Umbilical cord (tissue), 2 donors: ENCODE measurements around the gene SH2D6.

DNA sequence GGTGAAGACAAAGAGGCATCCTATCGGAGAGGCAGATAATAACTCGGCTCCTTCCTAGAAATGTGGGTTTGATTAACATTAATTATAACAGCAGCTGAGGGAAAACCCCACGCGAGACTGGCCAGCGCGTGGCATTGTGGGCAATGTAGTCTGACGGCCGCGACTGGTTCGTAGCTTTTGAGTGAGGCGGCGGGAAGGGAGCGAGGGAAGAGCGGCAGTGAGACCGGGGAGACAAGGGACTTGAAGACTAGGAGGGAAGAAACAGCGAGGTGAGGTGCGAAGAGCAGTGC is 267 bp upstream of the SUCLG1 start:
- RAMPAGE, long total RNA: no peak

GRCh38 chr2:84855773-84856088 is 25.2 kb downstream of the TRABD2A start:
- RAMPAGE, long total RNA: no peak

DNA sequence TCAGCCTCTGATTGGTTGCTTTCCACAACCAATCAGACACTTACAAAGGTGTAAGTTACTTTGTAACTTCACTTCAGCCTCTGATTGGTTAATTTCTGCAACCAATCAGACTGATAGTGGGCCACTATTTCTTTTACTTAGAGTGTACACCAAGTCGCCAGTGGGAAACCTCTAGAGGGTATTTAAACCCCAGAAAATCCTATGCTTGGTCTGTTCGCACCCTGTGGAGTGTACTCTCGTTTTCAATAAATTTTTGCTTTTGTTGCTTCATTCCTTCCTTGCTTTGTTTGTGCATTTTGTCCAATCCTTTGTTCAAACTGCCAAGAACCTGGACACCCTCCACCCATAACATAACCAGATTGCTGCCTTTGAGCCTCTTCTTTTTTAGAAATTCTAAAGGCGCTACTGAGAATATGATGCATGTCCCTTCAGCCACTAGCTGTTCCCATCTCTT is 19.5 kb downstream of the TMSB10 start:
- RAMPAGE, long total RNA: no peak

GRCh38 chr2:84941175-84941384 is 29.9 kb upstream of the KCMF1 start:
- RAMPAGE, long total RNA: no peak

- RAMPAGE, long total RNA: no peak
Observed at GRCh38 chr2:84971538-84971835, 526 bp downstream of the KCMF1 start.

DNA sequence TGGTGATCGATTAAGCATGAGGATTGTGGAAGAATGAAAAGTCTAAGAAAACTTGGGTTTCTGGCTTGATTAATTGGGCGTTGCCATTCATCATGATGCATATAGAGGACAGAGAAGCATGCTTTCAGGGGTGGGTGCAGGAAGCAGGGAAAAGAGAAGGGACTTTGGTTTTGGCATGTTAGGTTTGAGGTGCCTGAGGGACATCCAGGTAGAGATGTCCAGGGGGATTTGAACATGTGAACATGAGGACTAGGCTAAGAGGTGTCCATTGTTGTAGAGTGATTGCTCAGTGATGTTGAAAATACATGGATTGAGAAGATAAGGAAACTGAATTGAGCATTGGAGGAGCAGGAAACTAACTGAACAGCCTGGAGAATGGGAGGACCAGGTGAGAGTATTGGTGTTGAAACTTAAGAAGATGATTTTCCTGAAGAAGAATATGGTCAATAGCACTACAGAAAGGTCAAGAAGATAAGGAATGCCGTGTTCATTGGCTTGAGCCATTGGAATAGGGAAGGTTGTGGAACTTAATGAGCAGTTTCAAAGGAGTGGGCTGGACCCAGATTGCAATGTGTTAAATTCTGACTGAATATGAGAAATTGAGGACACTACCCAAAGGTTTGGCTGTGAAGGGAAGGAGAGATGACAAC is 18.8 kb downstream of the KCMF1 start:
- RAMPAGE, long total RNA: no peak

DNA sequence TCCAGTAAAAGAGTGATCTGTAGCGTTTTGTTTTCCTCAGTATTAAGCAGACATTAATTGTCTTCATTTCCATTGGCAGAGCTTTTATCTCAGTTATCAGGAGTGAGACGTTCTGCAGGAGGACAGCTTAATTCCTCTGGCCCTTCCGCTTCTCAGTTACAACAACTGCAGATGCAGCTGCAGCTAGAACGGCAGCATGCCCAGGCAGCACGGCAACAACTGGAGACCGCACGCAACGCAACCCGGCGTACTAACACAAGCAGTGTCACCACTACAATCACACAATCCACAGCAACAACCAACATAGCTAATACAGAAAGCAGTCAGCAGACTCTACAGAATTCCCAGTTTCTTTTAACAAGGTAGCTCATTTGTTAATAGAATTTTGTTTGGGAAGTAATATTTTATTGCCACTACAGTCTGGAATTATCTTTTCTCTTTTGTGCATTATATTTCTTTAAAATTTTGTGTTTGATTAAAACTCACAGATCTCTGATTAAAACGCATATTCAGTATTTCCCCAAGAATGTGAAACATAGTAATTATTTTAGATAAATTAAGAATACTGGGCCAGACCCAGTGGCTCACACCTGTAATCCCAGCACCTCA is 78.4 kb downstream of the KCMF1 start:
- RAMPAGE, long total RNA: no peak

- RAMPAGE, long total RNA: no peak
Observed at GRCh38 chr2:85053853-85054306, 79.3 kb upstream of the TCF7L1 start.

DNA sequence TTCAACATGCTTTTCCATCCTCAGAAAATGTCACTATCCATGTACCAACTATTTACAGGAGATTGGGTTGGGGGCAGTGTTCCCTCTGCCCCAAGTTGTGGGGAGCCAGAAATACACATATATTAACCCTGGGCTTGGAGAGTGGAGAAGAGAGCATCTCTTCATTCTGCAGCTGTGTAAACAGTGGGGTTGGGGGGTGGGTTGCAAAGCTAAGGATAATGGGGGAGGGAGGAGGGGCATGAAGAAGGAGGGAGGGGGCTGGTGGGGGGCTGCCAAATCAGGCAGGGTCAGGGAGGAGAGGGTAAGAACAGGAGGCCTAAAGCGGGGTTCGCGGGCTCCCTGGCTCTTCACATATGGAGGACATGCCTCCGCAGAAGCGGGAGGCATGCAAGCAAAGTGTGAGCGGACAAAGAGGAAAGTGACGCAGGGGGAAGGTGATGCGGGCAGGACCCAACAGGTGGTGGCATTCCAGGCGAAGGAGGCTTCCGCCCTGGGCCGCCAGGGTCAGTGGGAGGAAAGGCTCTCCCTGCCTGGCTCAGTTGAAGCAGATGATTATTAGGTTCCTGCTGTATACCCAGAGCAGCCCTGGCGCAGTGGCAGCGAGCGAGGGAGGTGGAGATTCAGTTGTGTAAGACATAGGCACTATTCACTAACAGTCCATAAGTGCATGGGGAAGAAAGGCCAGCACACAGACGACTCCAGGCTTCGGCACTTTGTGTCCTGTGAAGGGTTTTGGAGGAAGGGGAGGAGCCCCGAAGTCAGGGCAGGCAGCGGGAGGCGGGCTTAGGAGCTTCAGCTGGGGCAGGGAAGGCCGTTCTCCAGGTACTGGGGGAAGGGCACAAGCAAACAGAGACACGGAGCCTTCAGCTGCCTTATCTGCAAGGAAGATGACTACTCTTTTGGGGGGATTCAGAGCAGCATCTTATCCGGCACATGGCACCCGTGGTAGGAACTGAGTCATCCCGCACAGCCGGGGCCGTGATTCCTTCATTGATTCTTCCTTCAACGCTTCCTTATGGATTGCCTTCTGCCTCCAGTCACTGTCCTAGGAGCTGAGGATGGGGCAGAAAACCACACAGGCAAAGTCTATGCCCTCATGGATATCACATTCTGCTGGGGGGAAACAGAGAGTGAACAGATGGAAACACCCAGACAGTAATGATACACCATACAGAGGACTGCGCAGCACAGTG is 89.9 kb downstream of the TGOLN2 start:
- RAMPAGE, long total RNA: no peak

DNA sequence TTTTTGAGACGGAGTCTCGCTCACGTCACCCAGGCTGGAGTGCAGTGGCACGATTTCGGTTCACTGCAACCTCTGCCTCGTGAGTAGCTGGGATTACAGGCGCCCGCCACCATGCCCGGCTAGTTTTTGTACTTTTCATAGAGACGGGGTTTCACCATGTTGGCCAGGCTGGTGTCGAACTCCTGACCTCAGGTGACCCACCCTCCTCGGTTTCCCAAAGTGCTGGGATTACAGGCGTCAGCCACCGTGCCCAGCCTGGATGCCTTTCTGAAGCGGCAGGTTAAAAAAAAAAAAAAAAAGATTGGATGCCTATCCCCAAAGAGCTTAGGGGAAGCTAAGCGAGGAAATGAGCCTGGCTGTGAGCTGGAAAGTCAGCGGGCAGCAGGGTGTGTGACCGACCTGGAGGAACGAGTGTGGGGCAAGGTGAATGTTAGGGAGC is 59.3 kb downstream of the TGOLN2 start:
- RAMPAGE, long total RNA: no peak

DNA sequence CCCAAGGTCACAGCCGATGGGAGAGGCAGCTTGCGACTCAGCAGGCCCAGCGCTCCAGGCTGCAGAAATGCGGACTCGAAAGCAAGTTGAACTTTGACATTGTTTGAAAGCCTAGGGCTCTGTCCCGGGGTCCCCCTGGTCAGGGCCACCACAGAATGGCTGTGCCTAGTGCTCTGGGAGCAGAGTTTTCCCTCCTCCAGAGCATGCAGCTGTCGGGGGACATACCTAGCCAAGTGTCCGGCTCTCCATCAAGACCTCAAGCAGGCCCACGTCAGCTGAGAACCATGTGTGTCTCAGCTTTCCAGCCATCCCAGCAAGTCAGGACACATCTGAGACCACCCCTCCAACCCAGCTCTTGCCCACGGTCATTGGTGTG is 53.6 kb downstream of the TGOLN2 start:
- RAMPAGE, long total RNA: no peak

GRCh38 chr2:85303916-85304796 is 23.6 kb downstream of the TGOLN2 start:
- RAMPAGE, long total RNA: no peak

GRCh38 chr2:85326175-85327215 is 1.3 kb downstream of the TGOLN2 start:
- RAMPAGE, long total RNA: no peak

DNA sequence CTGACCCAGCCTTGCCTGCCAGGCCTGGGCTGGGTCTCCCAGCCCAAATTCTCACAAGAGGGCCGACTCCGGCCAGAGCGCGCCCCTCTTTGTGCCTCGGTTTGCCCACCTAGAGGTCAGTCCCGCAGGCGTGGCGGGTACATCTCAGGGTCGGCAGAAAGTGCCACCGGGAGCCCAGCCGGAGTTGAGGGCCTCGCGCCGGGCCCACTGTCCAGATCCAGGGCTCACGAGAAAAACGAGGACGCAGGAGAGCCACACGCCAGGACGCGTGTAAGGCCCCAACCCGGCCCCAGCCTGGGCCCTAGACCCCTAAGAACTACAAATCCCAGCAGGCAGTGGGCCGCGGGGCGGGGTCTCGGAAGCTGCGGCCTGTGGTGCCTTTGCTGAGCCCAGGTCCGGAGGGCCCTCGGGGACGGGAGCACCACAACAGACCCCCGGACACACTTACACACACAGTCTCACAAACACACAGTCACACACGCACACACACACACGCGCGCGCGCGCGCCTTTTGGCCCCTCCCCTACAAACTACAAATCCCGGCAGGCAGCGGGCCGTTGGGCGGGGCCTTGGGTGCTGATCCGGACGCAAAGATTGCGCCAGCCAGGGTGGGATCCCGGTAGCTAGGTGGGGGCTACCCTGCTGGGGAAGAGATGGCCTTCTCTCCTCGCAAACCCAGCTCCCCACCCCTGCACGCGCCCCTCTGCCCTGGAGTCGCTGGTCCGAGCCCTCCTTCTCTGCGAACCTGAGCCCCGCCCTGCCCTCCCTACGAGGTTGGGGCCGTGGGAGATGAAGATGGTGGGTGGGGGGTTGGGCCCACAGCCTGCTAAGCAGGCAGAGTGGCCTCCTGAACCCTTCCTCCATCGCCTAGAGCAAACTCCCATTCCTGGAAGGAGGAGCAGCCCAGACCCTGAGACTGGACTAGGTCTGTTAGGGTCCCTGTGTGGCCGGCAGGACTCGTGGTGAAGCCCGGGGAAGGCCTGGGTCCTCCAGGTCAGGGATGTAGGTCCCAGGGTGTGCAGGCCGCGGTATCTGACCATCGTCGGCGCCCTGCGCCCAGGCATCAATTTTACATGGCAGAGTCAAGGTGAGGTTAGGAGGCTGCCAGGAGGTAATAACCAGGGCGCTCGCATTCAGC is at the start of gene SH2D6:
Gene SH2D6 (plus strand): TSS at position 557 of the 1,138 bp plus-strand sequence.
- RAMPAGE, long total RNA: no peak

GRCh38 chr2:85421818-85422330 is 3.4 kb downstream of the SH2D6 start:
- RAMPAGE, long total RNA: no peak

GRCh38 chr2:85438741-85439136 is 20.2 kb downstream of the SH2D6 start:
- RAMPAGE, long total RNA: no peak

DNA sequence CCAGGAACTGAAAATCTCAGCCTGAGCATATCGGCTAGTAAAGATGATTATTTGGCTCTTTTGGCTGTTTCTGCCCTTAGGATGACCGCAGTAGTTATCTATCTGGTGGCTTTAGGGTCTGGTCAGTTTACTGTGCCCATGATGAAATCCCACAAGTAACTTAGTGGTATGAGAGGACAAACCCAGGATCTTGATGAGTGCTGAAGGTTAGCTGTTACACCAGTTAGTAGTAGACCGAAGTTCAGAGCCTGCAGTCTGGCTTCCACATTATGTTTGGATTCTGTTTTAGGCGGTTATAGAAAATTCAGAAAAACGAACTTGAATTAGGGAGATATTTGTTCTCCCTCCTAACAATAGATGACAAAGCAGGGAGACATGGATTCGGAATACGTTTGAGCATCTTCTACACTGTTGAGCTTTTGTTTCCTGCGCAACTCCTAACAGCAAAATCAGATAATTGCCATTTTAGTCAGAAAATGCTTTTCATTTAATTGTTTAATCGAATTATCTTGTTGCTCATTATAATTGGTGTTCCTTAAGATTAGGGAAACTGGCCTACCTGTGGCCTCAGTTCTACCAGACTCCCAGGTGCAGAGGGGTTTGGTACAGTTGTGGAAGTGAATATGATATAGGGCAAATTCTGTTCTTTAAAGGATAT is 1.4 kb downstream of the MAT2A start:
- RAMPAGE, long total RNA: no peak

- RAMPAGE, long total RNA: no peak
Observed at GRCh38 chr2:85544236-85545201, 5.6 kb downstream of the MAT2A start.

DNA sequence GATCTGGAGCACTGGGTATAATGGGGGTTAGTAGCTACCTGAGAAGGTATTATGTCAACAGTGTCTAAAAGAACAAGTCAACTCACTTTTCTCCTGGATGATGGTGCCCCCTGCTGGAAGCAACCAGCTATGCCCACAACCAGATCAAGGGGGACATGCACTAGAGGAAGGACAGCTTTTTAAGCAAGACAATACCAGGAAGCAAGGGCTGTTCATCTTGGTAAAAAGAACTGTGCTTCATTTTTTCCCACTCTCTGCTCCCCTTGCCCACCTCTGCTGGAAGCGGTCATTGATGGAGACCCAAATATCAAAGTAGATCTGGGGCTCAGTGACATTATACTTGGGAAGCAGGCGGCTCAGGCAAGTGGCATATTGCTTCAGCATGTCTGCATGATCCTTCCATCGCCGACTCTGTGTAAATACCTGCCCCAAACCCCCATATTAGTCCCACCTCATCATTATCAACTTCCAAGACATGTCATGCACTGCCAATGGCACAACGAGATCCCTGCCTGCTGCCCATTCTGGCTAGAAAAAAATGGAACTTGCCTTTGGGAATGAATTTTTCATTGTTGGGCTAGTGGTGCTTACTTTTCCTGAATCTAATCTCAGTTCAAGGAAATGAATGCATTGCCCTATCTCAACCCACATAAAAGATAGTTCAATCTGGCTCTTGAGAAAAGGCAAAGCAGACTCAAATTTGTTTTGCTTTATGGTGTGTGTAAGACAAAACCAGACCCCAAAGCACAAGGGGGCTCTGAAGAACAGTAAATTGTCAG is 9.0 kb downstream of the GGCX start:
- RAMPAGE, long total RNA: no peak

GRCh38 chr2:85584824-85585707 is 835 bp downstream of the VAMP5 start:
- RAMPAGE, long total RNA: no peak